ENCODE results near the genes TRIM77, TRIM49 and CHORDC1.

DNA sequence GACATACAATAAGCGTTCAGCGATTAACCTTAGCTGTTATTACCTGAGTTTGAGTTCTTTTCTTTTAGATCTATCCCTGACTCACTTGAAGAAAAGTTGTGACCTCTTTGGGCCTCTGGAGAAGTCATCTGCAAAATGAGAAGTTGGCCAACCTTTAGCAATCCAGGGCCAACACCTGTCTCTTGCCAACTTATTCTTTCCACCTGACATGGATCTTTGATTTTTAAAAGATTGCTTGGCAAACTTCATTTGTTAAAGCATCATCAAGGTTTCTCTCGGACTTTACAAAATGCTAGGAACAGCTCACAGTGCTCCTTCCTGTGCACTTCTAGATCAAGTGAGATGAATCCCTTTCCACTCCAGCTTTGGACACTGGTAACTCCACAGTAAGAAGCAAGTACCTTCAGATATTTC lies 89.3 kb downstream of the CCDC81 start:
- RRBS: no CpG with 5 or more reads among the region's 3 CpGs

DNA sequence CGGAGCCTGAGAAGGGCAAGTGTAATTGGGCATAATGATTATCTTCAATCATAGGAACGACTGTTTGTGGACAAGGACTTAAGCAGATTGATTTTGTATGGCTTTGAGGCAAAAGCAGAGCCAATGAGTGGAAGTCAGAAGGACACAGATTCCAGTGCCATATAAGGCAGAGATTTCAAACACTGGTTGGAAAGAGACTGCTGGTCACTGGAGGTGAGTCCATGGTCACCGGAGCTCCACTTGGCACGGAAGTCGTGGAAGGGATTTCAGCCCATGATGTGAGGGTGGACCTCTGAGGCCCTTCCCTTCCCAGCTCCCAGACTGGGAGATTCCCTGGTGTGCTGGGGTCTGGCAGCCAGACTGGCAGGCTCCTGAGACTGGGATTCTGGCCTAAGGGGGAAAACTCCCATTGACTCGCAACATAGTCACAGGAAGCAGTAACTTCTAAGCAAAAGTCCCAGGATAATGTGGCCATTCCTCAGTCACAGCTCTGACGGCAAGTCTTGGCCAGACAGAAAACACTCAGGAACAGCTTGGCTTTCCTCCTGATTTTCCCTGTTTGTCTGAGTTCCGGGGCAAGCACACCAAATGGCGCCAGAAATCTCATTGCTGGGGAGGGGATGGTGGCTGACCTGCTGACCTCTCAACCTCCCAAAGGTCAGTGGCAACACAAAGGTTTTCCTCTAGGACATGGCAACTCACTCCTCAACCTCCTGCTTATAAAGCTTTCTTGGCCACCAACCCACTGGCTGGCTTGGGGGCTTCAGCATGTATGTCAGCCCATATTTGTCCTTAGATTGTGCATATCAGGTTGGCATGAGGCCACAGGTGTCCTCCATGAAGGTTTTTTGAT lies 99.4 kb downstream of the CCDC81 start:
- RRBS: no CpG with 5 or more reads among the region's 9 CpGs

- RRBS: no CpG with 5 or more reads among the region's 5 CpGs
Observed at GRCh38 chr11:86508436-86509117, 133.9 kb downstream of the CCDC81 start.

- RRBS: no CpG with 5 or more reads among the region's 8 CpGs
Observed at GRCh38 chr11:86808540-86809299, 8.4 kb downstream of the PRSS23 start.

- RRBS: no CpG with 5 or more reads among the region's 3 CpGs
Observed at GRCh38 chr11:86921599-86922280, 33.5 kb downstream of the FZD4 start.

GRCh38 chr11:86956755-86957121 lies 1.5 kb upstream of the FZD4 start:
- RRBS: no CpG with 5 or more reads among the region's 2 CpGs

GRCh38 chr11:87038532-87039026 lies 845 bp downstream of the TMEM135 start:
- RRBS: no CpG with 5 or more reads among the region's 2 CpGs

- RRBS: no CpG with 5 or more reads among the region's 1 CpG
Observed at GRCh38 chr11:87302838-87303180, 265.1 kb downstream of the TMEM135 start.

DNA sequence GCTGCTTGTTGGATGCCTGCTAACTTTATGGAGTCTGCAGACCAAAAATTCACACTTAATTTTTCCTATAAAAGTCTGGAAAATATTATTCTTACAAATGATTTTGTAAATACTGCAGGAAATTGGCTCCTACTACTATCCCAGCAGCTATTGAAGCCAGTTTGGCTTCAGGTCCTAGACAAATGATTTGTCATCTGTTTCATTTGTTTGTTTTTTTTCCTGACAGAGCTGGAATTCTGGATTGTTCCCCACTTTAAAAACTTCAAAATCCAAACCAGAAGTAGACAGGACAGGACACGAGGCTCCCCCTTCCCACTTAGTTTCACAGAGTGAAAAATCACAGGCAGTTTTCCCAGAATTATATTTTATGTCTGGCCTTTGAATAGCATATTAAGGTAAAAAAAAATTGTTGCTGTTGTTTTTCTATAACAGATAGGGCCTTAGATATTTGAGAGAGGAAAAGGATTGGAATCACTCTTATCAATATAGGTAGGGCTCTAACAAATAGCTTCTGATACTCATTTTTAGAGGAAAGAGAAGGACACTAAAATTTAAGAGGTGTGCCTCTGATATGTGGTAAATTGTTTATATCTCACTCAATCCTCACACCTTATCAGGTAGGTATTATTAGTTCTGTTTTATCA lies 292.7 kb downstream of the TMEM135 start:
- RRBS: no CpG with 5 or more reads among the region's 1 CpG

GRCh38 chr11:88420041-88420718 lies 82.6 kb upstream of the CTSC start:
- RRBS: no CpG with 5 or more reads among the region's 7 CpGs

- RRBS: no CpG with 5 or more reads among the region's 2 CpGs
Observed at GRCh38 chr11:88445827-88446230, 108.3 kb upstream of the CTSC start.

DNA sequence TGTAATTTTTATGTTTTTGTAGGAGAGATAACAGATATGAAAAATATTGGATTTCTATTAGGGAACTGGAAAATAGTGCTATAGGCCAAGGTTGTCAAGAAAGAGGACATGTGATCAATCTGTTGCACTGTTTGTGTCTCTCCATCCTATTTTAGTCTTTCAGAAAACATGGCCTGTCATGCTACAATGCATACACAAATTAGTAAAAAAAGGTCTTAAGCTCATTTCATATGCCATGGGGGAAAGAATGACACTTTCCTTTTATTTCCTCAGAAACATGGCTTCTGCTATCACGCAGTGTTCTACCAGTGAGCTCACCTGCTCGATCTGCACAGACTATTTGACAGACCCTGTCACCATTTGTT lies at the start of gene TRIM77:
Gene TRIM77 (plus strand): TSS at position 278 of the 365 bp plus-strand sequence.
- RRBS: no CpG with 5 or more reads among the region's 2 CpGs

- RRBS: no CpG with 5 or more reads among the region's 5 CpGs
Observed at GRCh38 chr11:89743957-89744259, 33.8 kb downstream of the TRIM77 start.

GRCh38 chr11:89808439-89808742 lies at the start of gene TRIM49:
Gene TRIM49 (minus strand): TSS chr11:89808575.
- RRBS: no CpG with 5 or more reads among the region's 2 CpGs

DNA sequence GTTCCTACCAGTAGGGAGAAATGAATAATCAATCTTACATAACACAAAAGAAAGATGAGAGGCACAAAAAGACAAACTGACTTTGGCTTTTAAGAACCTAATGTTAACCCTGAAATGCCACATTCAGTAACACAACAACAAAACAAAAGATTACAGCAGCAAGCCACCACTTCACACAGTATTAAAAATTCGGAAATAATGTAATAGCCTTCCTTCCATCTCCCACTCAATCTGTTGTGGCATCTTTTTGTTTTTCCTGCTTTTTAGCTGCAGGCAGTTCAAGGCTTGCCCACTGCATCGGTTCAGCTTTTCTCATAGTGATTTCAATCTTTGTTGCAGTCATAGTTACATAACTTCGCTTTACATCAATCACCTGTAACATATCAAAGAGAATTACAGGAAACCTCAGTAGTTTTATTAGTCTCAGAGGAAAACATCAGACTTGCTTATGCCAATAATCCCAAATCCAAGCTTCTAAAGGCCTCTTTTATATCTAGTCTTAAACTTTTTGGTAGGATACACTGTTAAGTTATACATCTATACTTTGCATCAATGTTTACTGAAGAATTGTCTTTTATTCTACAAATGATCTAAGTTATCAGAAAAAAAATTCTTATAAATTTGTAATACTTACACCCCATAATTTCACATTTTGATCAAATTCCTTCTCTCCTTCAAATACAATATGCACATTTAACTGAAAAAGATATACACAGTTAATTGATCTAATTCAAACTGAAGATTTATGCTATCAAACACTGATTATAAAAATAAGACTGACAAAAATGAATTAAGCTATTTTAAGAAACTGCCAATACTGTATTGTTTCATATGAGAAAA lies 20.4 kb downstream of the CHORDC1 start:
- RRBS: no CpG with 5 or more reads among the region's 3 CpGs

- RRBS: 1% methylated on average over 20 of the region's 55 CpGs
Observed at GRCh38 chr11:90222114-90222969, 507 bp downstream of the CHORDC1 start.

DNA sequence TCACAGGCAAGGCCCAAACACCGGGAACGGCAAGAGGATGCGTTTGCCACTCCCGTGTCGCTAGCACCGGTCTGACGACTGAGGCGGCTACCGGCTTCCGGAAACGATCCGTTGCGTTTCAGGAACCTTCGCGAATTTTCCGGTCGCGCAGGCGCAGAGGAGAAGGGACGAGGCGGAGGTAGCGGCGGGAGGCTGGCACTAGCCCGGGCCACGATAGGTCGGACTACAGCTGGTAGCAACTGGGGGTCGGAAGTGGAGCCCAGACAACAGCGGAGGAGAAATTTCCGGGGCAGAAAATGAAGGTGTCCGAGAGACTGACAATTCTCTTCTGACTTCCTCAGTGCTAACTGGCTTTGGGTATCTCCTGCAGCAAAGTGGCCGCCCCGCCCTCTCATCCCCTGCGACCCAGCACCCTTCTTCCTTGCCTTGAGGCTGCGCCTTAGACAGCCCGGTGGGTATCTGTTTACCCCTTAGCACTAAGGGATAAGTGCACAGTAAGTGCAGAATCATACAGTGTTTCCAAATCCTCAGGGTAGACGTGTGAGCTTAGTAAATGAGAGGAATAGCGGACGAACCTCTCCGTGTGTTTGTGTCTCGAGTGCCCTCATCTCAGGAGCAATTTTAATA lies at the start of gene CHORDC1:
Gene CHORDC1 (minus strand): TSS at position 80 of the 627 bp plus-strand sequence.
- RRBS: 2% methylated on average over 19 of the region's 40 CpGs

- RRBS: no CpG with 5 or more reads among the region's 8 CpGs
Observed at GRCh38 chr11:93106700-93107116, 91.1 kb downstream of the SLC36A4 start.

DNA sequence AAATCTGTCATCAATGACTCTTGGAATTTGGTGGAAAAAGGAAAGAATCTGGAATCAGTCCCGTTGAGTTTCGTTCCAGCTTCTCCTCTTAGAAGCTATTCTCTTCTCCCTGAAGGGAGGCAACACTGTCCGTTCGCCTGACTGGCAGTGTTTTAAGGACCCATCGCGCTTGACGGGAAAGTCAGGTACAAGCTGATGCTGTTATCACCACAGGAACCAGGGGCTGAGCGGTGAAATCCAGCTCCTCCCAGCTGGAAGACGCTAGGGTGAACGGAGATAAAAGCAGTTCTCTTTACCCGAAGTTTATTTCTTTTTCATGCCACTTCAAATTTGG lies 667 bp upstream of the DEUP1 start:
- RRBS: no CpG with 5 or more reads among the region's 11 CpGs

DNA sequence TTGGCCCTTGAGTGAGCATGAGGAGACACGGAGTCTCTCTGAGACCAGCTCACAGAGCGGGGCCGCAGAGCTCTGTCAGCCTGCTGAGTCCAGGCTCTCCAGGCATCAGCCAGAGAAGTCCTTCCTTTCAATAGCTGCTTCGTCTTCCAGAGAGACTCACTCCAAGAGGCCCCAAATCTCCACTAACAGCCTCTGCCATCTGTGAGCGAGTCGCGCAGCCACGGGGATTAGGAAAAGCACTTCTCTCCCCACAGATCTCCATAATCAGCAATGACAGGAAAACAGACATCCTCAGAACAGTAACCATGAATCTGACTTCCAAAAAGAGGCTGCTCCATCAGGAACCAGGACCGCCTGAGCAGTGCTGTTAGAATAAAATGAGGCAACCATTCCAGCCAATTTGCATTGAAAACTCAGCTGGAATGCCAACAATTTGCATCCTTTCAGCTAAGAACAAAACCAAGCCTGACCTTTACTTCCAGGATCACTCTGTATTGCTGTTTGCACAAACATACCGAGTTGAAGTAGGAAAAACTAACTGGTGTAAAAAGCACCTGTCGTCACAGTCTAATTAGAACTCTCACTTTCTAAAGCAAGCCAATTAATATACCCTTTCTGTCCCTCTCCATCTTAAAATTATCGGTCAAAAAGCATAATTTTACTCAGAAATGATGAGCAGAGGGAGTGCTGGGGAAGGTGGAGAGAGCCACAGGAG lies 65.4 kb downstream of the SMCO4 start:
- RRBS: no CpG with 5 or more reads among the region's 12 CpGs